Osteocyte (in vitro differentiated cells): ENCODE data around the gene FHAD1.

DNA sequence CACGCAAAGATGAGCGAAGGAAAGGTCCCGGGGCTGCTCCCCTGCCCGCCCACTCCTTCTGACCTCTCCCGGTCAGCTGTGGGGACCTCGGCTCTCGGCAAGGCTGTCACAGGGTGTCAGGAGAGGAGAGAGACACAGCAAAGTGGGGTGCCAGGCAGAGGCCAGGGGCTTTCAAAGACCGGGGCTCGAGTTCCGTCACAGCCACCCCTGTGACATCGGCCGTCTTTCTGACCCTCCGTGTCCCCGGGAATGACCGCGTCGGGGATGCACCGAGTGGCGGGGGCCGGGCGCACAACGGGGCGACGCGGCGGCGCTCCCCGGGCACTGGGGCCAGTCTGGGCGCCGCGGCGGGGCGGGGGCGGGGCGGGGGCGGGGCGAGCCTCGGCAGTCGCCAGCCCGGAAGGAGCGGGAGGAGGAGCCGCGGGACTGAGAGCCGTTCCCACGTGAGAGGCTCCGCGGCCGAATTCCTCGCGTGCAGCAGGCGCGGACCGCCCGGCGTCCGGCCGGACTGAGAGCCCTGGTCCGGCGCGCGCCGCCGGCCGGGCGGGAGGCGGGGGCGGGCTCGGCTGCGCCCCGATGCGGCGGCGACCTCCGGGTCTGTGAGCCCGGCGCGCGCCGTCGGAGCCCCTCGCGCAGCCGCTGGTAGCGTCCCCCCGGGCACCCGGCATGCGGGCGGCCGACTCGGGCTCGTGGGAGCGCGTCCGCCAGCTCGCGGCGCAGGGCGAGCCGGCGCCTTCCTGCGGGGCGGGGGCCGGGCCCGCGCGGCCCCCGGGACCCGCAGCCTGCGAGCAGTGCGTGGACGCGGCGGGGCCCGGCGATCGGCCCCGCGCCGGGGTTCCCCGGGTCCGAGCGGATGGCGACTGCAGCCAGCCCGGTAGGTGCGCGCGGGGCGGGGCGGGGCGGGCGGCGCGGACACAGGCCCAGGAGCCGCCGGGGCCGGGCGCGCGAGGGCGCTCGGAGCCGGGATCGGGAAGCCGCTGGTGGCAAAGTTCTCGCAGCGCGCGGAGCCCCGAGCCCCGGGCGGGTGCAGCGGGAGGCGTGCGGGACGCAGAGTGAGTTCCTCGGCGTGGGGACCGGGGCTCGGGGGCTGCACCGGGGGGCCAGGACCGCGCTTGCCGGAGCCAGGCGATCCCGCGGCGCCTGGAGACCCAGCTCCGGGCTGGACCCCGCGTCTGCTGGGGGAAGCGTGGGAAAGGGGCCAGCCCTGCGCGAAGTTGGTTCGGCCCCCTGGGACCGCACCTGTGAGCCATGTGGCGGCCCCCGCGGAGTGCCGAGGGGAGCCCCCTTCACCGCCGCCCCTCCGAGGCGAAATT, 229.4 kb upstream of the TMEM51 start:
- PRO-cap, result bidirectional peak, plus-strand start at position 518 of the sequence, minus-strand start at position 337 of the sequence; bidirectional peak, plus-strand start at position 923 of the sequence, minus-strand start at position 862 of the sequence

- PRO-cap, result no peak
Observed at GRCh38 chr1:14945034-14946370, 208.0 kb upstream of the TMEM51 start.

DNA sequence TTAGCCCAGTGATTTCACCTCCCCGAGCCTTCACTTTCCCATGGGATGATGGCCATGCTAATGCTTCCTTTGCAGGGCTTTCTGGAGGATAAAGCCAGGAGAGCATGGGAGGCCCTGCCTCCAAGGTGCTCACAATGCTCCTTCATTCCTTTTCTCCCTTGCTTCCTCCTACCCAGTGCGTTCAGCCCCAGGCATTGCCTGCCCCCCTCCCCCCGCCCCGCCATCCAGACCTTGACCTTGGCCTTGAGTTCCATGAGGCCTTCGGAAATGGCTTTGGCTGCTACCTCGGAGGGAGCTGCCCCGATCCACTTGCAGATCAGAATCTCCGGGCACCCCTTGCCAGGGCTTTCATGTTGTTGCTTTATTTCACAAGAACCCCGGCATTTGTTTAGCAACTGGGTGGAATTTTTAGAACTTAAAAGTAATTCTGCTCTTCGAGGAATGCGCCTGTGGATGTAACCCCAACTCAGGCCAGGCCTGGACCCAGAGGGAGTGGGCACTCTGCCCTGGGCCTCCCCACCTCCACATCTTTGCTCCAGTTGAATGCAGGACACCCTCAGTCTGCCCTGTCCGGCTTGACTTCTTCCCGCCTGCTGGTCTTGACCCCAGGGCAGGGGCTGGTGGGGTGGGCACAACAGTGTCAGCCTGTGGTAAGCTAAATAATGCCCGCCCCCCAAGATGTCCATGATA, 154.1 kb upstream of the TMEM51 start:
- PRO-cap, result no peak

- PRO-cap, result no peak
Observed at GRCh38 chr1:15005137-15005739, 148.3 kb upstream of the TMEM51 start.

- PRO-cap, result no peak
Observed at GRCh38 chr1:15023598-15024359, 129.8 kb upstream of the TMEM51 start.

GRCh38 chr1:15028243-15028509, 125.4 kb upstream of the TMEM51 start:
- PRO-cap, result no peak

DNA sequence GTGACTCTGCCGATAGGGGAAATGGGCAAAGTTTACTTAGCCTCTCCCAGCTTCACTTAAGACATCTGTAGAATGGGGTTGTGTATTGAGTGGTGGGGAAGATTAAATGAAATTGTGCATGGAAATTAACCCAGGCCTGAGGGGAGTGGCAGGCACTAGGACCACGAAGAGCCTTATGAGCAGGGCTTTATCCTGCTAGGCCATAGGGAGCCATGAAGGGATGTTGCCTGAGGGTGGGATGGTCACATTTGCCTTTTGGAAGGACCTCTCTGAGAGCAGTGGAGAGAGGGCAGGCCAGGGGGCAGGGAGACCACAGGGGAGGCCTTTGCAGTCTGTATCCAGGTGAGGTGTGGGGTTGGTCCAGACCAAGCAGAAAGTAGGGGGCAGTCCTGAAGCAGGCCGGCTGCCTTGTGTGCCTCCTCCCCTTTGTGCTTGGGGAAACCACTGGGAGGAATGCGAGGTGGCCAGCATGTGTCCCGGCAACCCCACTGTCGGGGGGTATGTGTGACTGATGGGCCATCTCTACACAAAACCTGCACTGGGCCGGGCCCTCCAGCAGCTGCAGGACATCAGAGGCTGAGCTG, 33.1 kb downstream of the TMEM51 start:
- PRO-cap, result no peak

GRCh38 chr1:15246825-15247556, at the start of gene FHAD1:
Gene FHAD1, plus strand, starts transcription at chr1:15247223.
- PRO-cap, result no peak

- PRO-cap, result no peak
Observed at GRCh38 chr1:15328730-15329236, 80.9 kb upstream of the EFHD2 start.

- PRO-cap, result no peak
Observed at GRCh38 chr1:15341592-15341985, 68.1 kb upstream of the EFHD2 start.

DNA sequence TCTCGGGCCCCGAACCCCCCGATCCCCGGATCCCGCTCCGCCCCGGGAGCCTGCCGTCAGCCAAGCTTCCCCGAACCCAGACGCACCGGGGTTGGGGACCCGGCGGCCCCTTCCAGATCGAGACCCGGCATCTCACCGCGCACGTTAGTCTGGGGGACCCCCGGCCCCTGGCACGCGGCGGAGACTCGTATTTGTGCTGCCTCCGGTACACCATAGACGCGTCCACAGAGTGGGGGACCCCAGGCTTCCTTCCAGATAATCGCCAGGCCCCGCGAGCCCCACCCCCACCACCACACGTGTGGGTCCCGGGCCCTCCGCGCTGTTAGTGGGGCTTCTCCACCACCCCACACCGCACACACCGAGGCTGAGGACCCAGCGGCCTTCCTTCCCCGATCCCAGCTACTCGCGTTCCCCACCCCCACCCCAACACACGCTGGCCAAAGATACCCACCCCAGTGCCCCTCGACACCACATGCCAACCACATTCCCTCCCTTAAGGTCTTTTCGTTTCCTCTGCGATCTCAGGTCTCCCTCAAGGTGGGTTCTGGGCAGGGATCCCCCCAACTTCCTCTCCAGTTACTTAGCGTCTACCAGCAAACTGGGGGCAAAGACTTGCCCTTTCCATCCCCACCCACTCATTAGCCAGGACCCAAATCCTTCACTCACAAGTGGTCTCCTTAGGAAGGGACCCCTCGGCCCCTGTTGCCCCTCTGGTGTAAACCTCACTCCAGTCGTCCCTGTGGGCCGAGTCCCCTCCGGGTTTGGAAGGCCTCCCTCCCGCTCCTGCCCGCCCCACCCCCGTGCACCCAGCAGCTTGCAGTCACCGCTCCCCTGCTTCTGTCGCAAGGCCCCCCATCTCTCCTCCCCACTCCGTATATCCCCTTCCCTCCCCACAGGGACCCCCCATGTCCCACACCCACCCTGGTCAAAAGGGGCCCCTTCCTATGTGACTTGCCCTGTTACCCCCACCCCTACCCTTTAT, 928 bp downstream of the EFHD2 start:
- PRO-cap, result no peak

GRCh38 chr1:15412149-15413133, 2.8 kb downstream of the EFHD2 start:
- PRO-cap, result no peak

- PRO-cap, result no peak
Observed at GRCh38 chr1:15430255-15430578, 8.0 kb upstream of the CTRC start.

DNA sequence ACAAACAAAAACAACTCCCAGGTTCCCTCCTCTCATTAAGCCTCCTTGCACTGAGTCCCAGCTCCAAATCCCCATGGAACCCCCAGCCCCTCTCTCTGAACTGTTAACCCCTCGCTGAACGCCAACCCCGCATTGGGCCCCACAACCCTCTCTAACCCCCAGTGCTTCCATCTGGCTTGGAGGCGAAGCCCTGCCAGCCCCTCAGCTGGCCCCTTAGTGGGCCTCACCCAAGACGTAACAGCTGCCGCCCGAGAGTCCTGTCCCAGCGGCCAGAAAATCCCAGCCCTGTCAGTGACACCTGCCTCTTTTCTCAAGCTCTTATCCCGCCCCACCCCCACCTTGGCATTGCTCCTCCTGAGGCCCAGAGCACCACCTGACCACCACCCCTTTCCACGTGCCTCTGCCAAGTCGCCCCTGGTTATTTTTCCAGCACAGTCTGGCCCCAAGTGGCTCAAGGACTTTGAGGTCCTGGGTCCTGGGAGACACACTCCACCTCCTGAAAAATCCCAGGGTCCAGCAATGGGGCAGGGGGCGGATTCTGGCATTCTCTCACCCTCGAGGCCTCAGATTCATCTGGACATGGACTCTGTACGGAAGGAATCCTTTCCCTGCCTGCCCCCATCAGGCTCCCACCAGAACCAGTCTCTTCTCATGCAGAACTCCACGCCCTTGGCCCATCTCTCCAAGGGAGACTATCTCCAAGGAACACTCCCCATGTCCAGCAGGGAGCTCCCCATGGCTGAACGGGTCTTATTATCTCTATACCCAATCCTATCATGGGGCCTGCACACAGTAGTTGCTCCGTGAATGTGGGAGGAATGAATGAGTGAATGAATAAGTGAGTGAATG, 5.8 kb upstream of the CTRC start:
- PRO-cap, result no peak

DNA sequence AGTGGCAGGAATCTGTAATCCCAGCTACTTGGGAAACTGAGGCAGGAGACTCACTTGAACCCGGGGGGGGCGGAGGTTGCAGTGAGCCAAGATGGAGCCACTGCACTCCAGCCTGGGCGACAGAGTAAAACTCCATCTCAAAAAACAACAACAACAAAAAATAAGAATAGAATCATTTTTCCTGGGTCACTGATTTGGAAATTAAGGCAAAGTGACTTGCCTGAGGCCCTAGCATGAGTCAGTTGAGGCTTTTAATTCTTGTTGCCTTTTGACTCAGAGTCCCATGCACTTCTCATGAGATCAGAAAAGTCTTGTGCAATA, 3.6 kb upstream of the PLEKHM2 start:
- PRO-cap, result no peak

GRCh38 chr1:15681268-15681866, 2.8 kb upstream of the PLEKHM2 start:
- PRO-cap, result no peak

DNA sequence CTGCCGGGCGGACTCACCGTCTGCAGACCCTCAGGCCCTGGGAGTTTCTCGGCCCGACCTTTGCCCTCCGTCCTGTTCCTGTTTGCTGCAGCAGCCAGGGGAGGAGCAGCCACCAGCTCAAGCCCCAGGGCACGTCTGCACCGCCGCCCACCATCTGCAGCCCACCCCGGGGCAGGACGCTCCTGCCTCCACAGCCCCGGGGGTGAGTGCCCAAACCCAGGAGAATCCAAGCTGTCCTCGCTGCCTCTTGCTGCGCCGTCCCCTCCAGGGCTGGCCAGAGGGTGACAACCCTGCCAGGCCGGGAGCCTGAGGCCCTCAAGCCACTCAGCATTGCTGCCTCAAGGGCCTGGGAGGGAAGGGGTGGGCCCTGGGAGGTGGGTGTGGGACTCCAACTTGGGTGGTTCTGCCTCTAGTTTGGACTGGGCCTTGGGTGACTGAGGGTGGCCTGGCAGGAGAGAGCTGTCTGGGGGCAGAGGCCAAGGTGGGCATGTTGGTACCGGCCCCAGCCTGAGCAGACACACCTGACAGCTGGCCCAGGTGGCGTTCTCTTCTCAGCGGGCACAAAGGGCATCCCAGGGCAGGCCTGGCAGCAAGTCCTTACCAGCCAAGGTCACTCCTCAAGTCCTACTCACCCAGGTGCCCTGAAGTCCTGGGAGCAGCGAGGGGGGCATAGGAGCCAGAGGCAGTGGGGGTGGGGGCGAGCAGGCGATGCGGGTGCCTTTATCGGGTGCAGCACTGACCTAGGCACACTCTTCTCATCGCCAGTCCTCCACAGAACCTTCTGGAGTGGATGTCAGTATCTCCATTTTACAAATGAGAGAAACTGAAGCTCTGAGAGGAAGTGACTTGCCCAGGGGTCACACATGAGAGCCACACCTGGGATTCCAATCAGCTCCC, 895 bp upstream of the SLC25A34 start:
- PRO-cap, result no peak

DNA sequence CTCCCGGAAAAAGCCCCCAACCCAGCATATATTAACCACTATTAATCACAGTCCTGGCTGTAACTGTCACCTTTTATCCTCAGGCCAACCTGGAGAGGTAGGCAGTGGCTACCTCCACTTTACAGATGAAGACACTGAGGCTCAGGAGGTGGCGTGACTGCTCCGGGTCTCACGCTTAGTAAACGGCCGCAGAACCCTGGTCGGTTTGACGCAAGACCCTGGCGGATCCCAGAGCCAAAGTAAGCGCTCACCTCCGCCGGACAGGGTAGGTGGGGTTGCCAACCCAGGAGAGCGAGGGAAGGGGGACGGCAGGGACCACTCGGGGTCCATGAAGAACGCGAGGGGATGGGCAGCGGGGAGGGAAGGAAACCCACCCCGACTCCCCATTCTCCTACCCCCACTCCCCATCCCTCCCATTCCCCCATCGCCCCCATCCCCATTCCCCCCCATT, 479 bp upstream of the FBLIM1 start:
- PRO-cap, result no peak

- PRO-cap, result no peak
Observed at GRCh38 chr1:15928440-15929579, 47.1 kb downstream of the ZBTB17 start.

- PRO-cap, result no peak
Observed at GRCh38 chr1:15933041-15933995, 42.6 kb downstream of the ZBTB17 start.